ENCODE data around the genes OR9I1, OR1S2, LPXN, ZFP91, MPEG1, OR5AN1, OOSP1 and MS4A4A.

- PRO-cap, result no peak
These were observed 29.6 kb downstream of the CTNND1 start for GRCh38 chr11:57791124-57791637.

DNA sequence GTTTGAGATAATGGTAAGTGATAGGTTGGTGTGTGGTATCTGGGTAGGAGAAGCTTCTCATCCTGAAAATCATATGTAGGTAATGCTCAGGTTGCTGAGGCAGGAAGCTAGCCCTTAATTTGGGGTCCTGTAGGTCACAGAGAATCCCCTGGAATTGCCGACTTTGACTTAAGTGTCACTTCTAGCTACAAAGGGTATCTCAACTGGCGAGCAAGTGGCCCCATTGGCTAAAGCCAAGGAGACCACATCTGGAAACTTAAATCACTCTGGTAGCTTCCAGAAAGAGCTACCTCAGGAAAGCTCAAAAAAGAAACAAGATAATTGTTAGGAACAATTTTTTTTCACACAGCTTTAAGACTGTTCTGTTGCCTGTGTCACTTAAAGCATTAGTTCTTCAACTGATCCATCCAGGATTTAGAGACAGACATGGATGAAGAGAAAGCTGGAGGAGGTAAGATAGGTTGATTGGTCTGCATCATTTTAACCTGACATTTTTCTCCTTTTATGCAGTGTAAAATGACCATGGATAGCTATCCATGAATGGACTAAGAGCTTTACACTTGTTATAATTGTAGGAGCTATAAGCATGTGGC is 59.5 kb downstream of the CTNND1 start:
- PRO-cap, result no peak

GRCh38 chr11:58125287-58125699 is at the start of gene OR9I1:
Gene OR9I1, minus strand, starts transcription at chr11:58125530.
- PRO-cap, result no peak

GRCh38 chr11:58204036-58204345 is at the start of gene OR1S2:
Gene OR1S2, minus strand, starts transcription at chr11:58204142.
- PRO-cap, result no peak

DNA sequence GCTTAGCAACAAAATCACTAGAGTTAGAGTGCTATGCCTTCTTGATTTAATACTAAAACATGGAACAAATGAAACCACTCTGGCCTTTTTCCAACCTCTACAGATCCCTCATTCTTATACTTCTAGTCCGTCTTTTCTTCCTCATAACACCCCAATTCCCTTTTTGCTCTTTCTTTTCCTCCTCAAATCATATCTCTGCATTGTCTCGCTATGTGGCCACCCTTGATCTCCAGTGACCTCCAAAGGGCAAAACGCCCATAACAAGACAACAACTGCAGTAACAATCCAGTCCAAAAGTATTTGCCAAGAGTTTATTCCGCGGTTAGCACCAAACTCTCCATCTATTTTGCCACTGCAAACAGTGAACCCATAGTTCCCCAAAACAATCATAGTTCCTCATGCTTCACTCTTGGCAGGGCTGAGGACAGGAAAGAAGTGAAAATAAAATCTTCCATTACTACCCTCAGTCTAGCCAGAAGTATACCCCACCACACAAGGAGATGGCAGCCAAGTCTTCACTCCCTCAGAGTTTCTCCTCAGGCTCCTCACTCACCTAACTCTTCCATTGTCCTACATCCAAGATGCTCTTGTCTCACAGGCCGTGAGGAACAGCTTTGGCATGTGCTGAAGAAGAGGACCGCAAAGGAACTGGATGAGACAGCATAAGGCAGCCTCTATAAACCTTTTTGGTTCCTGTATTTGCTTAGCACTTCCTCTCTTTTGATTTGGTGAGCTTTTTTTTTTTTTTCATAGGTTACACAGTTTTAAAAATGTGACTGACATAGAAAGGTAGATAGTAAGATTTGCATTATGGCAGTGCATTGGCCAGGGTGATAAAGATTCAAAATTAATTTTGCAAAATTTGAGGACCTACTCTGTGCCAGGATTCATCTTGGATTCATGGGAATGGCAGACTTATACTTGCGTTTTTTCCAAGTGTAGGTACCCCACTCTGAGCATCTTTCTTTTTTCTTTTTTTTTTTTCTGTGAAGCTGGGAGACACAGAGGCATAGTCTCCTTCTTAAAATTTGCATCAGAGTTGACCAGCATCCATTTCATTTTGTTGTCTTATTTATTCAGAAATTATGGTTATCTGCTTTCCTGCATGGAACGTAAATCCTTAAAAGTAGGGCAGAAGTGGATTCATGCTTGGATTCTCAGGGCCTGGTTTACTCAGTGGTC is at the start of gene LPXN:
TSS of gene LPXN (minus strand) at position 650 of the 1,182 bp plus-strand sequence.
- PRO-cap, result unidirectional peak, minus-strand start at position 644 of the sequence

GRCh38 chr11:58577938-58578654 is 767 bp upstream of the ZFP91 start:
- PRO-cap, result bidirectional peak, plus-strand start at chr11:58578298, minus-strand start at chr11:58578130; bidirectional peak, plus-strand start at chr11:58578491, minus-strand start at chr11:58578473

DNA sequence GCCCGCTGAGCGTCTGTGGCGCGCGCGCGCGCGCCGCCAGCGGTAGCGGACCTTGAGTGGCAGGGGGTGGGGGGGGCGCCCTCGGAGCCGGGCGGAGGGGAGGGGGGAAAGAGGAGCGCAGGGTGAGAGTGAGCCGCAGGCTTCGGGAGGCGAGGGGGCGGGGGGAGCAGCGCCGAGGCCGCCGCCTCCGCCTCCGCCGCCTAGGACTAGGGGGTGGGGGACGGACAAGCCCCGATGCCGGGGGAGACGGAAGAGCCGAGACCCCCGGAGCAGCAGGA is at the start of gene ZFP91:
TSS of gene ZFP91 (plus strand) at position 16 of the 278 bp plus-strand sequence.
- PRO-cap, result bidirectional peak, plus-strand start at position 84 of the sequence, minus-strand start outside the sequence

- PRO-cap, result no peak
These were observed 15.9 kb upstream of the GLYATL1 start for GRCh38 chr11:58923248-58923927.

DNA sequence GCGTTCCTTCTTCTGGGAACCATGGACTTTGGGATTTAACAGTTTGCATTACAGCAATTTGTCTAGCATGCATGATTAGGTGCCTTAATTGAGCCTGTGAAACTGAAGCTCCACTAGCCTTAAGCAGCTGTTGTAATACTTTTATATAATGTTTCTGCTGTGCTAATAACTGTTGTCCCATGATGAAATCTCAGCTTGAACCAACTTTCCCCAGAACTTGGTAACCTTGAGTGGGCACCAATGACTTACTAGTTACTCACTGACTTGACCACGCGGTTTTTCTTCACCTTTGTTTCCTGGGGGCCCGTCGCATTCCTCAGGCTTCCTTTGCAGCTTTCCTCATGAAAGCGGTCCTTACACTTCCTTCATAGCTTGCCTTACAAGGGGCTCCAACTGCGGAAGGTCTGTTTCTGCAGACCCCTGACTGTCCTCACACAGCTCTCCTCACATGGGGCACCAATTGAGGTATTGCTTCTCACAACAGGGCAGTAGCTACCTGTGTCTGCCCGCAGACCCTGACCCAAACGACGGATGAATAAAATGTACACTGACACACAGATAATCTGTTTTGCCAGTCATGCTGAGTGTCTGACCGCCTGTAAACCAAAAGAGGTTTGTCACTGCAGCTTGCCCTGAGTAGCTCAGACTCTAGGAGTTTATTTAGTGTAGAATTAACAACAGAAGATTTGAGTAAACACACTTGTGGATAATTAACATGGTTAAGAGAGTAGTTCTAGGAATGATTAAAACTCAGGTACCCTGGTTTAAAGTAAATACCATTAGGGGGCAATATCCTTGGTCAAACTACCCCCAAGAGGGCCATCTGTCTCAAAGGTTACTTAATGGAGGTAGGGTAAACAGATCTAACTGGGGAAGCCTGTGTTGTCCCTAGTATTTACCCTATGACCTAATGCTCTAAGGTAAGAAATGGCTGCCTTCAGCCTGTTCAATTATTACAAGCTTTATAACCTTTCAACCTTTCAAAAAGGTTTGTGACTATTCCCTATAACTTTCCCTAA is 10.9 kb upstream of the GLYATL1 start:
- PRO-cap, result no peak

DNA sequence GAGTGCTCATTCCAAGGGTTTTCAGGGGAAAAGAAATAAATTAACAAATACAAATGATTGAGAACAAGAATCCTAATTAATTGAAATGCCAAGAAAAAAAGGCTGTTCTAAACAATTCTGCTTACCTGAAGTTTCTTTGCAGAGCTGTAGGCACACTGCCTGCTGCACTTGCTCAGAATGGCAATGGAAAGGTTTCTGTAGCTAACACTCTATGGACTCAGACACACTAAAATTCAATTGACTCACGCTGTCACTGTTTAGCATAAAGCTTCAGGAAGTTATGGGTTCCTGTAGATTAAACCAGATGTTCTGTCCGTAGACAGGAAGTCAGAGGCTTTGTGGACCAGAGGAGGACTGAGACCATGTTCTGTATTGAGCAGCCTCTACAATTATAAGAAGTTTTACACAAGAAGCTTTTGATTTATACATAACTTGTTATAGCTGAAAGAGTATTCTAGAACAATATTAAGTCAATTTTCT is 70.3 kb downstream of the GLYATL1 start:
- PRO-cap, result no peak

DNA sequence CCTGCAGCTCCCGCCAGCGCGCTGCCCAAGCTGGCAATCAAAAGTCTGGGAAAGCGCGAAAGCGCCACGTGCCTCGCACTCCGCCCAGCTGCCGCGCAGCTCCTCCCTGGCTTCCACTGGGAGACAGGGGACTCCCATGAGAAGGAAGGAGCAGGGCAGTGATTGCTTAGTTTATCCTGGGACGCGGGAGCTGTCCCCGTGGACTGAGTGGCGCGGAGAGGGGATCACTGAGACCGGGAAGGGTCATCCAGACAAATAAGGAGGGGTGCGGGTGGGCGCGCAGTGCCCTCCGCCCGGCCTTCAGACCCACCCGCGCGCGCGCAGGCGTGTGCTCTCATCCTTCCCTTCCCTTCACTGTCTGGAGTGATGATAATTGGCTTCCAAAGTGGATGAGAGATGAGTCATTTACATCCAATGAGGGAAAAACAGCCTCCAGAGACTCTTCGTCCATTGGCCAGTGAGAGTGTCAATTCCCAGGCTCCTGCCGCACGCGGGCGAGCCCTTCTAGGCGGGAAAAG is 23.1 kb upstream of the GLYATL1B start:
- PRO-cap, result no peak

DNA sequence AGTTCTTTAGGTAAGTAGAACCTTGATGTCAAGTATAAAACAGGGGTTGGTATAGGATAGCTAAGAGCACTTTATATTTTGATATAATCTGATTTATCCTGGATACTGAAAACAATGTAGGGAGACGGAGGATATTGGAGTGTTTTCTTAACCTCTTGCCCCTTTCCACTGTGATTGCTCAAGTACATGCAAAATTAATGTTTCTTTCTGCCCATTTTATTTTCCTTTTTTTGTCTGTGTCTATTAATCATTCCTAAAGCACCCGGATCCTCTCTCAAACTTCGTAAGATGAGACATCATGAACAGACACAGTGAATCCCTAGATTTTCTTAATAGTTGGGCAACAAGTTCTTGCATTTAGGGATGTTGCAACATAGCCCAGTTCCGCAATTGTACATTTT is 2.8 kb downstream of the FAM111A start:
- PRO-cap, result no peak

DNA sequence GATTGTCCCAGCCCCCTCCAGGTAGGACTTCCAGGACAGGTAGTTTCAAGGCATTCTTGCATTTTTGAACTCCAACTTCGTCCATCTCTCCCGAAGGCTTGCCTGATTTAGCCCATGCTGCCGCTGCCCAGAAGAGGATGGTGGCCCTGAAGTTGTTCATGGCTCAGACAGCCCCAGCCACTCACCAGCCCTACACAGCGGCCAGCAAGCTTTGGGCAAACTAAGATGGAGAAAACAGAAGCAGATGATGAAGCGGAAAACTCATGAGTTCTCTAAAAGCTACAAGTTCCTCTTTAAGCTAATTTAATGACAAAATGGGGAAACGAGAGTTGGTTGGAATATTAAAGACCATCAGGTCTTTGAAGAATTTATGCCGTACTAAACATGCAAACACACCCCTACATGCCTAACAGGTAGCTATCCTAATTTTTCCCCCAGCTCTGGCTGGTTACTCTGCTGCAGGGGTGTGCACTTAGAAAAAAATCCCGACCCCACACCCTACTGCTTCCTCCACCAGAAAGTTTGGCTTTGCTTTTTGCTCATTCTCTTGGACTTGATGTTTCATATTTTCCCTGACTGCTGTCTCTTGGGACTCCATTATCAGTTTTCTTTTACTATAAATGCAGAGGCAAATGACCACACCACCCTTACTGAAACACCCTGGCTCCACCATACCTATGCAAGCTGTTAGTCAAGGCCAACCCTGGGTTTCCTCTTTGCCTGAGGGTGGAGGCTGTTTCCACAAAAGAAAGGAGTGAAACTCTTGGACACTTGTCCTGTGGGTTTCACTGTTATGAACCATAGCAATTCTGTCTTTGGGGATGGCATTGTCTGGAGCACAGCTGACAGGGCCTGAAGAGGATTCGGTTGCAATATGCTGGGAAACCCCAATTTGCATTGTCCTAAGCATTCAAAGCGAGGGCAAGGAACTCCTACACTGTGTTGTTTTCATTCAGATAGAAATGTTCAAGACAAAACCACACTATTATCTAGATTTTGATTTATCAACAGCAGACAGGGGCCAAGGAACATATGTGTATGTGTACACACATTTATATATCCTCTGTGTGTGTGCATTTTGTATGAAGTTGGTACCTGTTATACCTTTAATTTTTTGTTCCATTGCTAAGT is at the start of gene MPEG1:
TSS of gene MPEG1 (minus strand) at position 222 of the 1,131 bp plus-strand sequence.
- PRO-cap, result no peak

DNA sequence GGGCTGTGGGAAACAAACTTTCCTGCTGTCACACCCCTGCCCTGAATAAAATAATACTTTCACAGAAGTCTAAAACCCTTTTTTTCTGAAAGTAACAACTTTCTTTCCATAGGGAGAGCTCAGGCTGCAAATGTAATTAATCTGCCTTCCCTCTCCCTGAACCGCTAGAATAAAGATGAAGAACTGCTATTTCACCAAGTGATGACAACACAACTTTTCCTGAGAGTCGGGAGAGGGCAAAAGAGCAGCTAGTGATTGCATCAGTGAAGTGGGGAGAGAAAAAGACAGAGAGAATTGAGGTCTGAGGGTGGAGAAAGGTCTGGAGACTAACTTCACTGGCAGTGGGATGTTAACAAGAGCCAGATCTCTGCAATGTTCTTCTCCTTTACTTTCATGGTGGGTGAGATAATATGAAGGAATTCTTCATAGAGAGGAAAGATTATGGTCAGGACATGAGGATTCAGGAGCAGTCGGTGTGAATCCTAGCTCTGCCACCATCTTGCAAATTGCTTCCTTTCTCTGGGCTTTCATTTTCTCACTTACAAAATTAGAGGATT is 10.9 kb upstream of the MPEG1 start:
- PRO-cap, result no peak

DNA sequence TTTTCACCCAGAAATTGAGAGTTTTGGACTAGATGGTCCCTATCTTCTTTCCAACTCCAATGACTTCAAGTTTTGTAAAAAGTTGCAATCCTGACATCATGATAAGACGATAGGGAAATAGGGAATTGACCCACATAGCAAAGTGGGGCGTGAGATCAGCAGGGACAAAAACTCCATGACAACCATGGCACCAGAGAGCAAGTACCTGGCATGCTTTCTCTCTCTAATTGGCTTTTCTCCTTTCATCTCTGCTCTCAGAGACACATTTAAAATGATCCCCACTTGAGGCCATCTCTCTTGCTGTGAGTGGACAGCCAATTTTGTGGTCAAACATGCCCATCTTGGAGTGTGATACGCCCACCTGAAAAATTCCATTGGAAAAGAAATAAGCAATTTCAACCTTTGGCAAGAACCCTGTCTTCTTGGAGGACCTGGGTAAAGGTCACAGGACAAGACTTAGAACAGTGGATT is at the start of gene OR5AN1:
TSS of gene OR5AN1 (plus strand) at position 291 of the 471 bp plus-strand sequence.
- PRO-cap, result no peak

DNA sequence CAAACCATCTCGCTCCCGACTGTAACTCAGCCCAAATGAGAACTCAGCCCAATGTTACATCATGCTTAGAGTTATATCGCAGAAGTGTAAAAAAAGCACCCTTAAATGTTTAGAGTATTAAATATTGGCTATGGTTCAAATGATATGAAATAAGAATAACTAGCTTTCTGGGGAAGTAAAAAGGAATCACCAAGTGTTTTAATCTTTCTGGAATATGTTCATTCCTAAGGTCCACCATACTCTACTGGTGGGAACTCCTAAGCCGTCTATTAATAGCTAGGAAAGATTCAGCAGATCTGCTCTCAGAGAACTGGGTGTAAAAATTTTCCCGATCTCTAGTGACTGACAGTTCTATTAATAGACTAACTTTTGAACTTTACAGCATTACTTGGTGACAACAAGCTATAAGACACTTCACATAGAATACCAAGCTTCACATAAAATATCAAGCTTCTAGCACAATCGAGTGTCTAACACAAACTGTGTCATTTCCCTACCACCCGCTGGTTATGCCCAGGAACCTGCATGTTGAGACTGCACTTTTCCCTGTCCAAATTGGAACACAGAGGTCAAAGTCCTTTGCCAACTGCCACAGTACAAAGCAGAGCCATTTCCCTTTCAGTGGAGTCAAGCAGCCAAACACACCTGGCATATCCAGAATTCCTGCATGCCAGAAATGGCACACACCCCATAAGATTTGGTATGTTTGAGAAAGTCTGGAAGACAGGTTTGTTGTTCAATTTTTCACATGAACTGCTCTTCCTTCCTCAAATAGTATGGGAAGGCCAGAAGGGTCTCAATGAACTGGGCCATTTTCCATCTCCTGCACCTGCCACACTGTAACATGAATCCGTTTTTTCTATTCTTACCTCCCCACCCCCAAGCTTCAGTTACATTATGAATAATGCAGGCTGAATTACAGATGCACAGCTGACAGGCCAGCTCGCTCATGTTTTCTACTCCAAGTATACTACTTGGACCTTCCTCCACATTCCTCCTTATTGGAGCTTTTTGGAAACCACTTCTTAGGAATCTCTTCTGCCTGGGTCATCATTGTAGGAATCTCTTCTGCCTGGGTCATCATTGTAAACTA is 3.8 kb downstream of the OSBP start:
- PRO-cap, result bidirectional peak, plus-strand start at position 384 of the sequence, minus-strand start at position 246 of the sequence

- PRO-cap, result no peak
These were observed at the start of gene OOSP1 for GRCh38 chr11:59937989-59938659. Gene OOSP1, plus strand, starts transcription at chr11:59938432.

- PRO-cap, result unidirectional peak, minus-strand start at chr11:60184666
These were observed 1.6 kb upstream of the MS4A6A start for GRCh38 chr11:60184273-60184997.

DNA sequence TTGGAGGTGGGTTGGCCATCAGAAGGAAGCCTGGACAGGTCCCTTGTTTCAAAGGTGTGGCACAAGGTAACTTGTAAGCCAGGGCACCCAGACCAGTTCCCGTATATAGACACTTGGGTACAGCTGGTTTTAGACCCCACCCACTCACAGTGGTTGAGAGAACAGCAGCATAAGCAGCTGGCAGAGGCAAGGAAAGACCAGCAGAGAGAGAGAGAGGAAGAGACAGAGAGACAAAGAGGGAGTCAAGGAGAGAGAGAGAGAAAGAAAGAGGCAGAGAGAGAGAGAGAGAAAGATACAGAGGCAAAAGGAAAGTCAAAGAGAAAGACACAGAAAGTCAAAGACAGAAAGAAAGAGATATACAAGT is 3.7 kb upstream of the MS4A6A start:
- PRO-cap, result unidirectional peak, plus-strand start at position 200 of the sequence

DNA sequence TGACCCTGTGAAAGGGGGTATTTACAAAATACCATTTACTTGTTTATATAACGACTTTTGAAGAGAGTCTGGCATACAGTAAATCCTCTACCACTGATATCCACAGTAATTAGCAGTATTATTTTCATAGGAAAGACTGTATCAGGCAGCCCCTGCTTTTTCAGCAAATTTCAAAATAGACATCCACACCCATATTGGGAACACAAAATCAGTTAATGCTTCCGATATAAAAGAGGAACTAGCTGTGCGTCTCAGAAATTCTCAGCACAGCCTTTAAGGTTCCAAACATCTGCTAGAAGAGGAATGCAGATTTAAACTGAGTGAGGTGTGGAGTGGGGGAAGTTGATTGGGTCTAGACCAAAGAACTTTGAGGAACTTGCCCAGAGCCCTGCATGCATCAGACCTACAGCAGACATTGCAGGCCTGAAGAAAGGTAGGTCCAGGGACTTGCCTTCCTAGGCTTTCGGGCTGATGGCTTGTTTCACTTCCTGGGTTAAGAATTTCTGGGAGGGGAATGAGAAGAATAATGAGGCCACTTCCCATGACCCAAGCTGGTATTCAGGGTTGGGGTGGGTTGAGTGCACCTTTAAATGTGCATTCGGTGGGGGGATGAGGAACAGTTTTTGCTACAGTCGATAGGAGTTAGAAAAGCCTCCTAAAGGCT is at the start of gene MS4A4A:
TSS of gene MS4A4A (plus strand) at position 383 of the 664 bp plus-strand sequence.
- PRO-cap, result no peak